Duodenum (tissue), 1 donor: ENCODE results near the gene SMYD3.

DNA sequence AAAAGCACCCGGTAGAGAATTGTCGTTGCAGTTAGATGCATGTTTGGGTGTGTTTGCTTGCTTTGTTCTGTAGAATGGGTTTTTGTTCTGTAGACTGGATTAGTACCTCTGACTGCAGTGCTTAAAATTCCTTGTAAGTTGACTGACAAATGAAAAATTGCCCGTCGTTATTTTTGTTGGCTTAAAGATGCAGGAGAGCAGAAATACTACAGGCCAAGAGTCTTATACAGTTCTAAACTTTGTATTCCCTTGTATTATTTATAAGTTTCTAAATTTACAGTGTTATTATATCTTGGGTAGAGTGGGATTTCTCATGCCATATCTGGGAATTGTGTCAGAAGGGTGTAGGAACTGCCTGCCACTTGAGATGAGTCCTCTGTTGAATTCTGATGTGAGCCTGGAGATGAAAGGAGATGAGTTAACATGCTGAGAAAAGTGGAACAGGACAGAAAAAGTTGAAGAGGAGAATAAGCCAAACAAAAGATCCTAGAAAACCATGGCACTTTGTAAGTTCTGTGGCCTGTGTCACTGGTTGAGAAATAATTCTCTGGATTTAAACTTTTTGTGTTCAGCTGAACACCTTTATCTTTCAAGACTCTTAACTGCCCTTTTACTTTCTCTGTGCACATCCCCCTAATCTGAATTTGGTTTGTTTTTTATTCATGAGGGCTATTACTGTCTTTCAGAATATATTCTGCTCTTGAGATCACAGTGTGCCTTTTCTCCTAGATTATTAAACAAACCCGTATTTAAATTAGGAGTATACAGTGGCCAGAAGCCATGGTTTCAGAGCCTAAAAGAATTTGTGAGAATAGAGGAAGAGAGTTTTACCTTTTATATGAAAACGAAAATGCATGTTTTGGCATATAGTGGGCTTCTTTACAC lies 1.5 kb downstream of the DESI2 start:
- PRO-cap = no peak

GRCh38 chr1:244839717-244839903 lies 4.2 kb downstream of the COX20 start:
- PRO-cap = no peak

DNA sequence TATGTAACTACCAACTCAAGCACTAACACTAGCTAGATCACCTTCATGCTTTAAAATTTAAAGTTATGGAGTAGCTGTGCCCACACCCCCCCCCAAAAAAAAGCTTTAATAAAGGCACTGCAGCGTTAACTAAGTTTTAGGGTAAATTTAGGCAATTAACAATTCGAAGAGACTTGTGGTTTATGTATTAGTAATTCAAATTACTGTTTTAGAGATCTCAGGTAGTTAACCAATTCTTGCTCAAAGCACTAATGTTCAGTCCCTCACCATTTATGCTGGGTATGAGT lies 14.0 kb downstream of the HNRNPU start:
- PRO-cap = no peak

- PRO-cap = no peak
These were observed 12.1 kb downstream of the HNRNPU start for GRCh38 chr1:244852156-244852640.

- PRO-cap = no peak
These were observed 11.2 kb downstream of the HNRNPU start for GRCh38 chr1:244853150-244853567.

DNA sequence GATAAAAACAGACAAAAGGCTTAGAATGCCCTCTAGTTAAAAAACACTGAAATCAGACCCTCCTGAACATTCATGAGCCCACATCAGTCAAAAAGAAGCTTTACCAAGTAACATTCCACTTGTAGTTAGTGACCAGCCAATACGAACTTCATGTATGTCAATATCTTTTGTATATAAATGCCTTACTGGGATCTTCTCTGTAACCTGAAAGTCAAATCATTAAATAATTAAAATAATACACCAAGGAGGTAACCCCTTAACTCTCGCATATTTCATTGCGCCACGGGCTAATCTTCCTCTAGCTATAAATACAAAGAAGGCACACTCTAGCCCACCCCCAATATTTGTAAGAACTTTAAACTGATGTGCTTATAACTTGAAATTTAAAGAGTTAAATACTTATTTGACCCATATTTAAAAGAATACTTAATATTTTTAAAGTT lies 5.2 kb downstream of the HNRNPU start:
- PRO-cap = no peak

GRCh38 chr1:244919198-244919698 lies 50.2 kb upstream of the EFCAB2 start:
- PRO-cap = no peak

GRCh38 chr1:244953760-244954230 lies 15.7 kb upstream of the EFCAB2 start:
- PRO-cap = no peak

GRCh38 chr1:245060414-245061279 lies 91.2 kb downstream of the EFCAB2 start:
- PRO-cap = no peak

DNA sequence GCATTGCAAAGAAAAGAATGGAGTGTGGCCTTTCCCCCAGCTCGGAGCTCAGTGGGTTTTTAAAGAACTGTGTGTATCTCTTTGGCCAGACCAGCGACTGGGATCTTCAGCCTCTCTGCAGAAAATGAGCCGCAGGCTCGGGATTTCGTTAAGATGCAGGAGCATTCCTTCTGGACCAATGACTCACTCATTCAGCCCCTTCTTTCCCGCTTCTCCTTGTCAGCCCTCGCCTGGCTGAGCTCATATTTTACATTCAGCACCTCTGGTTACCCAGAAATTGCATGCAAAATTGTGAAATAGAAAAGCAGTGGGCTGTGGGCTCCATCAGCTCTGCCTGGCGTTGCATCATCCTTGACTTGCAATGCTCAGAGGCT lies 444.5 kb downstream of the KIF26B start:
- PRO-cap = no peak

DNA sequence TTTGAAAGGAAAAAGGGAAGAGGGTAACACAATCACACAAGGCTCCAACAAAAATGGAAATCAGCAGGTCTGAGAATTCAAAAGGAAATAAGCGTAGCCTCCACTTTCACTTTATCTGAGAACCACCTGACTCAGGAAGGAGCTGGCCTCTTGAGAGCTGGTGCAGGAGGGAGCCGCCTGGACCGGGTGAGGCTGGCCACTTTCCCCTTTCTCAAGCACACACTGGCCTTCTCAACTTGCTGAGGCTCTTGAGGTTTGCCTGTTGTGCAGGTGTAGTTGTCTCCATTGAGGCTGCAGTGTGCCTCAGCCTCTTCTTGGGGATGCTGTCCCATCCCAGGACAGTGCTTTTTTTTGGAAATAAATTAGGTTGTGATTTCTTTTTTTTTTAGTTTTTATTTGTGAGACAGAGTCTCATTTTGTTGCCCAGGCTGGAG lies 653.6 kb downstream of the KIF26B start:
- PRO-cap = no peak

DNA sequence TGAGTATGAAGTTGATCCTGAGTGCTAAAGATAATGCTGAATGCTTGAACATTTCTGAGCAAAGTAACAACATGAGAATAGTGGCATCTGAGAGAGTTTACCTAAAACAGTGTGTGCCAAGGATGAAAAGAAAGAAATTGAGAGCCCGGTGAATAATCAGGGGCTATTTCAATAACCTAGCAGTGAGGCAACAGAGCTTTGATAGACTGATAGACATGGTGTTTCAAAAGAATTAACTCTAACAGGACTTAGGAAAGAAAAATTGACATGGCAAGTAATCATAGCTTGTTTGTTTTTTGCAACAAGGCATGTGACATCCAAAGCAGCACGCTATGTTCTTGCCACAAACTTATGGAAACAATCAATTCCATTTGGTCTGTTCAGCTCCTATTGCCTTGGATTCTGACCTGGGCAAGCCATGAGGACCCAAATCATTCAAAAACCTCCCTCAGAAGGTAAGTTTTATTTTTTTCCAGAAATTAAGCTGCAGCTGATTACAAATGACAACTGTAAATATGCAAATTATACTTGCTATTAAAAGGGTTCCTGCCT lies 608.5 kb downstream of the SMYD3 start:
- PRO-cap = no peak

- PRO-cap = no peak
These were observed 396.8 kb downstream of the SMYD3 start for GRCh38 chr1:246109998-246110912.

DNA sequence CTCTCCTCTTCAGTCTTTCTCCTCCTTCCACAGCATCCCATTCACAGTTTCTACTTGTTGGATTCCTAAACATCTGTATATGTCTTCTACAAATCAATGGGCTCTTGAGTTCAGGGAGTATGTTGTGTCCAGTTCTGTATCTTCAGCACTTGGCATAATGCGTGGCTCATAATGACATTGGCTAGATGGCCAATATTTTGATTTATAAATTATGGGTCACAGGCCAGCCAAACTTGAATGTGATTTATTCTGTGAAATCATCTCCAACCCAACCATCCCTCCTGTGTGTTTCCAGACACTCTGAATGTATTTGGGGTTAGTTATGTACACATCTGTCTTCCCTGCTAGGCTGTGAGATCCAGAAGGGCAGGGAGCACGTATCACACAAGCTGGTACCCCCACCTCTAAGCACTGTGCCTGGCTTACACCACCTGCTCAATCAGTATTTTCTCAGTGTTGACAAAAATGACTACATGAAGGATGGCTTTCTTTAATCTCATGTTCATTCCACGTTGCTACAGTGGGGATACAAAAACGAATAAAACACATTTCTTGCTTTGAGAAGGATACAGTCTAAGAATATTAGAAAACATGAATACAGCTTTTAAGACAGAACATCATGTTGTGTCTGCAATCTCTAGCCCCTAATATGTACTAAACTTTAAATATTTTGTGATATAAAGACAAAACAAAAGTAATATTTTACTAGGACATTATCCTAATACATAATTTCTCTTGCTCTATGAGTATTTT lies 386.4 kb downstream of the SMYD3 start:
- PRO-cap = no peak

GRCh38 chr1:246166233-246166811 lies 340.8 kb downstream of the SMYD3 start:
- PRO-cap = no peak

DNA sequence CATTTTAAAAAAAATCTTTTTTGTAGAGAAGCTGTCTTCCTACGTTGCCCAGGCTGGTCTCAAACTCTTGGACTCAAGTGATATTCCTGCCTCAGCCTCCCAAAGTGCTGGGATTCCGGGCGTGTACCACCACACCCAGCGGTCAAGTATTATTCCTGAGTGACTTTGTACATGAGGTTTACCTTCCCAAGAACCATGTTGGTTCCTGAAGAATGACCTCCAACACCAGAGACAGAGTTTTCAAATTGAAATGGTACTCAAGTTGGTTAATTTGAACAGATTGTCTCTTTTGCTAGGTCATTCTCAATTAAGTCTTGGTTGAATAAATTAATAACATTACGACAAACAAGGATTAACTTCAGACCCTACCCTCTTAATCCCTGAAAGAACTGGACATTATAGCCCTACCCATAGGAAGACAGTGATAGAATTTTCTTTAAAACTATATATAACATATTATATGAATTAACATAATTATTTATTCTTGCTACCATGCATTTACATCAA lies 237.3 kb downstream of the SMYD3 start:
- PRO-cap = no peak

DNA sequence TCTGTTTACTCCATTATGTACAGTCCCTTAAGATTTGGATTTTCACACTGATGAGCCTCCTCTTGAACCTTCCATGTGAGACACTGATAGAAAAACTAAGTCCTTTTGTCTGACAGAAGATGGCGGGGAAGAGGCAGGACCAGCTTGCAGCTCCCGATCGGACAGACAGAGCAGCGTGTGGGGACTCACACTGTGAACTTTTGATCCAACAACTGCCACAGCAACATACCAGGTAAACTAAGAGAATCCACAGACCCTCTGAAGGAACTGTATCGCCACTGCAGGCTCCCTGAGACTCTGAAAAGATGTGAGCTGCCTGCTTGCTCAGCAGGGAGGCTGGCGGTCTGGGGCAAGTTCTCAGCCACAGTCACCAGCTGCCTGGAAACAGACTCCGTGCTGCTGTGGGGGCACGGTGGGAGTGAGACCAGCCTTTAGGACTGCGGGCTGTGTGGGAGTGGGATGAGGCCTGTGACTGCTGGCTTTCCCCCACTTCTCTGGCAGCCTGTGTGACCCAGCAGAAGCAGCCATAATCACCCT lies 151.8 kb downstream of the SMYD3 start:
- PRO-cap = no peak

GRCh38 chr1:246459154-246459647 lies 47.9 kb downstream of the SMYD3 start:
- PRO-cap = no peak

DNA sequence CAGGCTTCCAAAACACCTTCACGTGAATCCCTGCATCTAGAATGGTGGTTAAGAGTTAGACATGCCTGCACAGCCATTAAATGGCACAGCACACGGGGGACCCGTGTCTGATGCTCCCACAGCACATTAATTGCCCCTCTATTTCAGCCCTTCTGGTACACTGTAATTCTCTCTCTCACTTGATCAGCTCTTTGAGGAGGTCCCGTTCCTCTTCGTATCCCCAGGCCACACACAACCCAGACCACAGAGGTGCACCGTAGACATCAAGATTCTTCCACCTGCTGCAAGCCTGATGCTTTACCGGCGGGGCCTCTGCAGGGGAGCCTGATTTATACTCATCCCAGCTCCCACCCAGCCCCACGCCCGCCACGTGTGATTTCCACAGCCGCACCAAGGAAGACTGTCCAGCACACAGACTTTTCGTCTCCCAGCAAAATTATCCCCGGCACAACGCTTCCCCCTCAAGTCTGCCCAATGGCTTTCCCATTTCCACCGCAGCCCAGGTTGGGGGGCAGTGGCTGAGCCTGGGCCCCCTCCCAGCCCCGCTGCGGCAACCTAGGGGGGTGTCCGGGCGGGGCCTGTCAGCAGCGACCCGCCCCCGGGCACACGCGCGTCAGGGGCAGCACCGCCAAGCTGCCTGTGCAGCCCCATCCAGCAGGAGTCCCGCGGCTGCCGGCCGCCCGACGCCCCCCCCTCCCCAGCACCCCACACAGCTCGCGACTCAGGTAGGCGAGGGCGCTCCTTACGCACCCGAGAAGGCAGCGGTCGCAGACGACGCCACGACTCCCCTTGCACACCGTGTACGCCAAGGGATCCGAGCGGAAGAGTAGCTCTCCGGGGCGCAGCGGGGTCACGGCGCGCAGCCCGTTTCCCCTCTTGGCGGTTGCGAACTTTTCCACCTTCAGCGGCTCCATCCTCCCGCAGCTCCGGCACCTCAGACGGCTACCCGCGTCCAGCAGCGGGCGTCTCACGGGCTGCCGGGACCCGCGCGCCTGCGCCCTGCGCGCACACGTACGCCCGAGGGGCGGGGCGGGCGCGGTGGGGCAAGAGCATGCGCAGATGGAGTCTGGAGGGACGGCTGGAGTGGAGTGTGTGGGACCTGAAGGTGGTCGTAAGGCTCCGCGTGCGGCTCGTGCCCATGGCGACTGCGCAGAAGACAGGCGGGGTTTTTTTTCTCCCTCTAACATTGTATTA lies at the start of gene SMYD3:
Gene SMYD3, minus strand, starts transcription at position 976 of the 1,194 bp plus-strand sequence.
- PRO-cap = bidirectional peak, plus-strand start at position 1,058 of the sequence, minus-strand start at position 940 of the sequence

- PRO-cap = no peak
These were observed 337 bp downstream of the TFB2M start for GRCh38 chr1:246565757-246566091.